Hair follicle dermal papilla cell (primary cell): ENCODE data around the gene MCFD2.

DNA sequence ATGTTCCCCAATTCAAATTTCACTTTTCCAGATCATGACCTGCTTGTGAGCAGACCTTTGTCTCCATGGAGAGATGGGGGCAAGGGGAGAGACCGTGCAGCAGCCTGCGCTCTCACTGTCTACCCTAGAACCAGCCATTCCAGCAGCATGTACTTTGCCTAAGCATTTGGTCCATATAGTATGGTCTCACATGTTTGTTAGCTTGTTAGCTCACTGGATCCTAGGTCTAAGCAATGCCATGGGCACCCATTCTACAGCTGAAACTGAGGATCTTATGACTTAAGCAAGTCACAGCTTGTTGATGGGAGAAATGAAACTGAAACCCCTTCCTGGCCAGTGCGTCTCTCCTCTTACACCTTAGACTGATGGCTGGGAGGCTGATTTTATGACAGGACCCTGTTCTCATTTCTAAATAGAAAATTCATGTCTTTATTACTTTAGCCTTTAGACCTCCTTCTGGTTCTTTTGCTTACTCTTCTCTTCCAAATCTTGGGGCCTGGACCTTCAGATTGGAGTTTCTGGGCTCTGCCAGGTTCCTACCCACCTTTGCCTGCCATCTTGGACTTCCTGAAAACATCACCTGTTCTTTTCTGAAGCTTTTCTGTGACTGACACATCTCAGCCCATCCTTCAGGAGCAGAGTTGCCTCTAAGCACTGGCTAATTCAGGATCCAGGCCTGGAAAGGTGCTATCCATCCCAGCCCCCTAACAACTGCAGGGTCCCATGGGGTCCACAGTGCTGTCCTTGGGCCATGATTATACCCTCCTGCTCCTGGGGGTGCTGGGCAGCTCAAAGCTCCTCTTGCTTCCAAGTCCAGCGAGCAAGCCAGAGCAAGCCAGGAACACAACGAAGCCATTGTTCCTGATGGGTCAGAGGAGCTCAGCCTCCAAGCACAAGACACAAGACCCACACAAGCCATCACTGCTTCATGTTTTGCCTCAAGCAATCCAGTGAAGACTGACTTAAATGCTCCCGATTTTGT lies 90.3 kb downstream of the EPAS1 start:
- CAGE, long polyA plus RNA = no peak

DNA sequence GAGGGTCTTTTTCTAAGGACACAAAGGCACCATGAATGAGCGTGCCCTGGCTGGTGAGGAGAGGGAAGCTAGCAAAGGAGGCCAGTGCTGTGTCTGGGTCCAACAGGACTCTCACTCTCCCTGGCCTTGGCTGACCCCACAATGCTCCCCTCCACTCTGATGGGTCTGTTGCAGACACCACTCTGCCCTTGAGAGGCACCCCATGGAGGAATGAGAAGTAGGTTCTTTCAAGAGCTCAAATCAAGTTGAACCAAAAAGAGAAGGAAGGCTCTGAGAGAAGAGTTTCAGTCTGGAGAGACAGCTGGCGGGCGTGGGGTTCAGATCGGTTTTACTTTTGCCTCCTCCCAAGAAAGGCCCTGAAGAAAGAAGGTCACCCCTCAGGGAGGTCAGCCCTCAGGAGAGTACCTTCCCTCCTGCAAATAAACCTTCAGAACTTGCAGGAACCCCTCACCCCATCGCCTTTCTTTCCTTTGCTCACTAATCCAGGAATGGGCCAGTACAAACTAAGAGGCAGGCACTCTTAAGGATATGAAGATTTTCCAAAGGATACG lies 44.5 kb upstream of the RHOQ start:
- CAGE, long polyA plus RNA = no peak

DNA sequence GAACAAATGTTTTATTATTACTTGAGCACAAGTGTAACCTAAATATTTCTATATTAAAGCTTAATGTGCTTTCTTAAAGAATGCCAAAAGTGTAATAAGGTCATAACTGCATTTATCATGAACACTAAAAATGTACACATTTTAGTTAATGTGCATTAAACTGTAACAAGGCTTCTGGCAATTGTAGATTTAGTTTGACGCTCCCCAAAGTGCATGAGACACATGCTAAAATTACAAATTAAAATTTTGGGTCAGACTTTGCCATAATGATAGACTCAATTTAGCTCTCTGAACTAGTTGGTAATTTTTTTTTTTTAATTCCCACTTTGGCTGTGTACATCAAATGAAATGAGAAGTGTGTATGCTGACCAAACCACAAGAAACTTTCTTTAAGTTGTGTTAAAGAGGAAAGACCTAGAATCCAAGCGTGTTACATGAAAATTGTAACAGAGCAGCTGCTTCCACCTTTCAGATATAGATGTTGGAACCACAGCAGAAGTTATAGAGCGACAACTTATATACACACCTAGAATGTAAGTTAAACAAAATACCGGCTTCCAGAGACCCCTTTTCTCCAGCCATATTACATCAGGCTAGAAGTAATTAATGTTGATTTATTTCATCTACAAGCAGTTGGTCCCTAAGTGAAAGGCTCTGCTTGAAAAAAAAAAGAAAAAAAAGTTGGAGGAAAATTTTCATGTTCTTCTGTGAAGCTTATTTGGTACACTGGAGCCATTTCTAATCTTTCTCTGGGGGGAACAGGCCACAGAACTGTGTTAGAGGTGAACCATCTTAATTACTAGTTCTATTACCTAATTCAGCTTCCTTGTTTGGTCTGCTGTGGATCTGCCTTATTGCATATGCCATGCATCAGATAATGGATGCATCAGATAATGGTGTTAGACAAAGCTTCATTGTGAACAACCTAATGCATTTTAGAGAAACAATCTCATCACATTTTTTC lies 34.9 kb downstream of the PIGF start:
- CAGE, long polyA plus RNA = no peak

GRCh38 chr2:46583402-46583770 lies 33.5 kb downstream of the PIGF start:
- CAGE, long polyA plus RNA = no peak

GRCh38 chr2:46617511-46617867 lies 474 bp downstream of the CRIPT start:
- CAGE, long polyA plus RNA = no peak

- CAGE, long polyA plus RNA = no peak
Measured at GRCh38 chr2:46653355-46653675, 36.3 kb downstream of the CRIPT start.

DNA sequence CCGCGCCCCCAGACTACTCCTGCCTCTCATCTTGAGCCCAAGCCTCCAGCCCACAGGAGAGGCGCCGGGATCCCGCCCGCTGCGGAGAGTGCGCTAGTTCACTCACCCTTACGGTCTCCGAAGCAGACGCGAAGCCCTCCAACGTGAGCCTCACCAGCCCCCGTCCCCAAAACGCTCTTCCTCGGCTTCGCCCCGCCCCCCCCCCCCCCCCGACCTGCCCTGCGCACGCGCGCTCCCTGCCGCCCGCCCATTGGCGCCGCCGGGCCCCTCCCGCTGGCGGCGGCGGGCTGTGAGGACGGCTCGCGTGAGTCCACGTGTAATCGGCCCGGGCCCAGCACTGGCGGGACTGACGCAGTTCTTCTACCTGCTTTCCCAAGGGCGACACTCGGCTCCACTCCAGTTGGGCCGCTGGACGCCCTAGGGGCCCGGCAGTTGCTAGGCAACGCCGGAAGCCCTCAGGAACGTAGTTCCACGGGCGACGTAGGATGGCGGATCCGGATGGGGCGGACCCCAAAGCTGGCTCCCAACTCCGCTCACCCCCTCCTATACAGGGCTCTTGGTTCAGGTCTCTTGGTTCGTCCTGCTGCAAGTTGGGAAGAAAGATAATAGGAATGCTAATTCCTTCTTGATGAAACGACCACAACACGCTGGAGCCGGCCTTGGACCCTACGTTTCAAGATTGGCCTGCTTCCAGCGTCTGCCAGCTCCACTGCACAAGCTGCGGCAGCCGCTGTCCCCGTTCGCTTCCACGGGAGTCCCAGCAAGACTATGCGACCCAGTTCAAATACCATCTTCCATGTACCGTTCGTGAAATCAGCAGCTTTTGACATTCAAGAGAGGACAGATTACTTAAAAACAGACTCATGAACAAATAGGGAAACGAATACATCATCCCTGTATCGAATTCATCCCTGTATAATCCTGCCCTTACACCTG lies at the start of gene MCFD2:
MCFD2 (minus strand) TSS at position 190 of the 936 bp plus-strand sequence.
- CAGE, long polyA plus RNA = no peak

GRCh38 chr2:46917208-46917946 lies 1.8 kb upstream of the MCFD2 start:
- CAGE, long polyA plus RNA = no peak

GRCh38 chr2:46970547-46971490 lies 29.8 kb downstream of the TTC7A start:
- CAGE, long polyA plus RNA = no peak

DNA sequence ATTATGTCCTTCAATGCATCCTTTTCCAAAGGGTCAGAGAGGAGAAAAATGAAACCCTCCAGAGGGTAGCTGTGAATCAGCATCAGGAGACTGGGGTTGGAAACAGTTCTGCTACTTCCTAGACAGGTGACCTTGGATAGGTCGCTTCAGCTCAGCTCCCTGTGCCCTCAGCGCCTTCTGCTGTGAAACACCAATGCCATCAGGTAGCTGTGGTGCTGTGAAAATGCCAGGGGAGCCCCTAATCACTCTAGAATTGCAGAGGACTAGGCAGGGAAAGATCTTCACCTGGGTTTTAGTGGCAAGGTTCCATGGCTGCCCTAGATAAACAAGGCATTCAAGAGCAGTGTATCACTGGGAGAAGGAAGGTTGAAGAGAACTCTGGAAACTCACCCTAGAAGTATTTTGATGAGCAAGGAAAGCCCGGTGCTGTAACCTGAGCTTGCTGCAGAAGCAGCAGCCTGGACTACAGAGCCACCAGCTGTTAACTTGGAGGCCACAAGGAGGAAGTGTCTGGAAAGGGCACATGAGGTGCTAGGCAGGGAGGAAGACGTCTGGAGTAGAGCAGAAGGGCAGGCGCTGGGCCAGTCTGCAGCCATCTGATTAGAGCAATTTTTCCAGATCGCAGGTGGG lies 75.3 kb downstream of the TTC7A start:
- CAGE, long polyA plus RNA = no peak

GRCh38 chr2:47057148-47057523 lies 98.0 kb downstream of the STPG4 start:
- CAGE, long polyA plus RNA = no peak

DNA sequence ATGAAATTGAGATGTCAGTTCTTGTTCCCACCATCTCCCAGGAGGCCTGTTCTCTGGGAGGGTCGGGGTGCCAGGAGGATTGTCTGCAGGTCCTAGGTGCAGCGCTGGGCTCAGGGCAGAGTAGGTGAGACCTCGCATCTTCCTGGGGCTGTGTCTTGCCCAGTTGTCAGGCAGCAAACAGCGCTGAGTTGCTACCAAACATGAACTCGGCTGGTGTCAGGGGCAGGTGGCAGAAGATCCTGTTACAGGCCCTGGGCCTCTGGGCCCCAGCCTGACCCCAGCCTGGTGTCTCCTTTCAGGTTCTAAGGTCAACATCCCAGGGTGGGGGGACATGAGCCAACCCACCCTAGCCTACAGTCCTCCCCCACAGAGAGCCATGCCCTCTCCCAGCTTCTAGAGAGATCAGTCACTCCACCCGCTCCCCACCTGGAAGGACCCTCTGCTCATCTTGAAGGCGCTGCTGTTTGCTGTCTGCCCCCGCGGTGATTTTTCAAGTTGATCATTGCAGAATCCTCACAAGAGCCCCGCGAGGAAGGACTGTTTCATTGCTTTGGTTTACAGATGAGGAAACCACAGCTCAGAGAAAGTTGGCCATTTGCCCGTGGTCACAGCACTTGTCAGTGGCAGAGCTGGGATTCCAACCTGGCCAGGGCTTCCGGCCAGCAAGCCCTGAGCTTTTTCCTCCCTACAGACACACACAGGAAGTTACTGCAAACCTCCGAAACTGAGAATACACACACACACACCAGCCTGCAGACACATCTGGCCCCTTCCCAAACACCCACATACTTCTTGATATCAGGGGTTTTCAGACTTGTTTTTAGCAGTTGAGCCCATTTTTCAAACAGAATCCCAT lies 83.9 kb downstream of the STPG4 start:
- CAGE, long polyA plus RNA = no peak

DNA sequence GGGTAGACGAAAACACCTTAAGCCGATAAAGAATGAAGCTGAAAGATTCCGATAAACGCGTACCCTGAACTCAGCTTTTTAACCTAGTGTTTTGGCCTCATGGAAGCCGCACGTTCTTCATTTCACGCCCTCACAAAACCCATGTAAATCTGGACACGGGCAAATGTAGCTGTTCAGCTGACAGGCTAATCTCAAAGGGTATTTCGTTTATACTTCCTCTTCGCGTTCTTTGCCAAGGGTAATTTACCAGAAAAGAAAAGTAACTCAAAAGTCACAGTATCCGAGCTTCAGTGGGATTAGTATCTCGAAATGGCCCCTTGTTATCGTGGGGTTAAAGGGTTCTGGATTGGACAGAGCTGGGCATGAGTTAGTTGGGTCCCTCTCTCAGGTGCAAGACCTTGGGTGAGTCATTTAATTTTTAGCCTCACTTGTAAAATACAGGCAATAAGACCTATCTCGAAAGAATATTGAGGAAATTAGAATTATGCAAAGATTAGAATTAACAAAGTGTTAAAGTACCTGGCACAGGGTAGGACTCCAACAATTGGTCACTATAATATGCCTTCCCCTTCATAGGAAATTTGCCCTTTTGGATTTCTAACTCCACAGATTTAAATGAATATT lies 841 bp upstream of the CALM2 start:
- CAGE, long polyA plus RNA = no peak

- CAGE, long polyA plus RNA = no peak
Measured at GRCh38 chr2:47271541-47271960, 95.2 kb upstream of the CALM2 start.

GRCh38 chr2:47311158-47311544 lies 58.0 kb upstream of the EPCAM start:
- CAGE, long polyA plus RNA = no peak

DNA sequence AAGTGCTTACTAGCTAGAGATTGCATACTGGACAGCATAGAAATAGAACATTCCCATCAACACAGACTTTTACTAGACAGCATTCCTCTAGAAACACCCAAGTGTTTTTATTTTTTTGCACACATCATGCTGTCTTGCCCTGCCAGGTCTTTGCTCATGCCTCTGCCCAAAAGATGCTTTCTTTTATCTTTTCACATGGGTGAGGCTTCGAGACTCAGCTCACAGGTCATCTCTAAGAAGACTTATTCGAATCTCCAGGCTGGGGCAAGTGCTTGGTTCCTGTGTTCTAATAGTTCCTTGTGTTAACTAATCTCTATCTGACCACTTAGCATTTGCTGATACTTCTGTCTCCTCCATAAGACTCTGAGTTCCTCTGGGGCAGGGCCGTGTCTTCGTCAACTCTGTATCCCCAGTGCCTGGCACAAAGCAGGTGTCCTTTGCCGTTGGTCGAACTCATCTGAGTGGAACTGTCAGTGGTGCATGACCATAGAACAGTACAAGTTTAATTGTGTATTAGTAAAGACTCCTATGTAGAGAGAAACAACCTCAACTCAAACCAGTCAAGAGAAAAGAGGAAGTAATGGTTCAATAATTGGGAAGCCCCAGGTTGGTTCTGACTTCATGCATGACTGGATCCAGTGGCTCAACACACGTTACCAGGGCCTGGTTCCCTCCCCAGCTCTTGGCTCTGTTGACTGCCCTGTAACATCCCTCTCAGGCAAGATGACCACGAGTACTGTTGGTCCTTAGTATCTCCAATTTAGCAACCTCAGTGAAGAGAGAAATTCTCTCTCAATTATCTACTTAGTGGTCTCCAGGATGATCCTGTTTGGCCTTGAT lies 58.8 kb upstream of the MSH6 start:
- CAGE, long polyA plus RNA = no peak

GRCh38 chr2:47783548-47784295 lies 777 bp downstream of the MSH6 start:
- CAGE, long polyA plus RNA = no peak

- CAGE, long polyA plus RNA = no peak
Measured at GRCh38 chr2:47799008-47800076, 16.4 kb downstream of the MSH6 start.

DNA sequence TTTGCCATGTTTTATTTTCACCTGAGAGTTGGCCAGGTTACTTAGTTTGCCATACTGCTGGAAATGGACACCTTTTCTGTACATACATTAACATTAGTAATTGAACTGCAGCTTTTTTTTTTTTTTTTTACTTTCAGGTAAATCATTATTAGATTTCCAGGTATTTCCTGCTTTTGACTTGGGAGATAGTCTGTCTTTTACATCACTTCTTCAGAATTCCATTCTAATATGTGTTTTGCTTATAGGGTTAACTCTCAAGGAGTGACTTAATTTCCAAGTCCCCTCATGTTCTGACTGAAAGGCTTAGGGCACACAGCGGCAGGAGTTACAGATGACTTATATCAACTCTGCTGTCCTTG lies 160.4 kb upstream of the FOXN2 start:
- CAGE, long polyA plus RNA = no peak

- CAGE, long polyA plus RNA = no peak
Measured at GRCh38 chr2:48443792-48444734, 3.5 kb downstream of the PPP1R21 start.